ENCODE results near the gene TET3.

- PRO-cap, 3 experiments = peak in 1 of 3 experiments; most common minus-strand start chr2:71469531 (in 1)
- RAMPAGE, long total RNA = no peak
- RRBS, 2 experiments = no CpG with 5 or more reads among the region's 2 CpGs
These were observed 2.9 kb downstream of the DYSF start for GRCh38 chr2:71469388-71469785.

DNA sequence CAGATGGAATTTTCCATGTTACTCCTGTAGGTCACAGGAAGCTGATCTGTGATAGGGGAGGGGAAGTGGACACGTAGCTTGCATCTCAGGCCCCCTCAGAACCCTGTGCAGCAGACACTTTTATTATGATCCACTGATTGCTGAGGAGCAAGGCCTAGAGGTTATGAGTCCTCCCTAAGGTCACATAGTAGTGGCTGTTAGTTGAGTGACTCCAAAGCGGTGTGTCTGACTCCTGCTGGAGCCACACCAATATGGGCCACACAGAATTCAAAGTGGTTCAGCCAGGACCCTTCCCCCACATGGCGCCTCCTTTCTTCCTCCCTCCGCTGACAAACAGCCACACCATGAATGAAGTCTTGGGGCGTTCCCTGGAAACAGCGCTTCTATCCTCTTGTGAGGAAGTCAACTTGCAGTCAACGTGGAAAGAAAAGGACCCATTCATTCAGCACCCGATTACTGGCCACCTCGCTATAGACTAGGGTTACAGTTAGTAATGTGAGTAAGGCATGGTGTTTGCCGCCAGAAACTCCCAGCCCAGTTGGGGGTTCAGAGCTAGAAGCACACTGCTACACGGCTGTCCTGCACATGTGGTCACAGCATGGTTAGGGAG lies 8.5 kb downstream of the DYSF start:
- PRO-cap, 3 experiments = peak in 1 of 3 experiments; most common plus-strand start position 537 of the sequence (in 1)
- RAMPAGE, long total RNA = no peak
- RRBS, 2 experiments = no CpG with 5 or more reads among the region's 11 CpGs

DNA sequence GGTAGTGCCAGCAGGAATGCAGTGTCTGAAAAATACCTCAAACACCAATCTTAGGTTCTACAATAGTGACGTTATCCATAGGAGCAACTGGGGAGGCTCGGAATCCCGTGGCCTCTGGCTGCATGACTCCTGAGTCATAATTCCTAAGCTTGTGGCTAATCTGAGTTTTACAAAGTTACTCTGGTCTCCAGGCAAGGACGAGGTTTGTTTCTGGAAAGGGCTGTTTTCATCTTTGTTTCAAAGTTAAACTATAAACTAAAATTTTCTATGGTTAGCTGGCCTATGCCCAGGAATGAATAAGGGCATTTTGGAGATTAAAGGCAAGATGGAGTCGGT lies 31.9 kb downstream of the DYSF start:
- PRO-cap, 3 experiments = no peak in any of the 3 experiments
- RAMPAGE, long total RNA = no peak
- RRBS, 2 experiments = no CpG with 5 or more reads among the region's 5 CpGs

GRCh38 chr2:72137642-72138153 lies 10.0 kb downstream of the CYP26B1 start:
- PRO-cap, 3 experiments = peak in 2 of 3 experiments; most common minus-strand start chr2:72137937 (in 2)
- RAMPAGE, long total RNA = no peak
- RRBS, 2 experiments = 20 to 28% methylated on average over 2 to 3 of the region's 12 CpGs

GRCh38 chr2:72142574-72143400 lies 4.9 kb downstream of the CYP26B1 start:
- PRO-cap, 3 experiments = peak in 2 of 3 experiments; most common plus-strand start chr2:72143322 (in 2)
- RAMPAGE, long total RNA = no peak
- RRBS, 2 experiments = 5 to 6% methylated on average over 16 of the region's 46 CpGs

GRCh38 chr2:72354712-72355033 lies 207.0 kb upstream of the CYP26B1 start:
- PRO-cap, 3 experiments = no peak in any of the 3 experiments
- RAMPAGE, long total RNA = no peak
- RRBS, 2 experiments = no CpG with 5 or more reads among the region's 1 CpG

DNA sequence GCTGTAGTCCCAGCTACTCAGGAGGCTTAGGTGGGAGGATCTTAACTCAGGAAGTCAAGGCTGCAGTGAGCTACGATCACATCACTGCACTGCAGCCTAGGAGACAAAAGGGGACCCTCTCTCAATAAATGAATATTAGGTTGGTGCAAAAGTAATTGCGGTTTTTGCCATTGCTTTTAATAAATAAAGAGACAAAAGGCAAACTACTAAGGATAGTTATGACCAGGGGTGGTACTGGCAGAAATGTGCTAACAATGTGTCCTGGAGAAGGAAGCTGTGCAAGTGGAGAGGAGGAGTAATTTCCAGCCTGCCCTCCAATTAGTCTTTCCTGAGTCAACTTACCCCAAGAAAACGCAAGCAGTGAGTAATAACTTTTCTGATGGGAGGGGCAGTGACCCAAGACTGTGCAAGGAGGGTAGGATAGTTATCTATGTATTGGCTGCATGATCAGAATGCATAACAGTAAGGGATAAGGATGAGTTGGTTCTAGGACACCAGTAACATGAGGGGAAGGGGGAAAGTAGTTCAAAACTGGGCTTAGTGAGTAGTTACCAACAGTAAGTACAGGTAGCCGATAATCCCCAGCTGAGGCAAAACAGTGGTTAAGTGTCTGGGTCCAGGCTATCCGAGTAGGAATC lies 1.5 kb downstream of the EXOC6B start:
- PRO-cap, 3 experiments = no peak in any of the 3 experiments
- RAMPAGE, long total RNA = no peak
- RRBS, 2 experiments = no CpG with 5 or more reads among the region's 5 CpGs

DNA sequence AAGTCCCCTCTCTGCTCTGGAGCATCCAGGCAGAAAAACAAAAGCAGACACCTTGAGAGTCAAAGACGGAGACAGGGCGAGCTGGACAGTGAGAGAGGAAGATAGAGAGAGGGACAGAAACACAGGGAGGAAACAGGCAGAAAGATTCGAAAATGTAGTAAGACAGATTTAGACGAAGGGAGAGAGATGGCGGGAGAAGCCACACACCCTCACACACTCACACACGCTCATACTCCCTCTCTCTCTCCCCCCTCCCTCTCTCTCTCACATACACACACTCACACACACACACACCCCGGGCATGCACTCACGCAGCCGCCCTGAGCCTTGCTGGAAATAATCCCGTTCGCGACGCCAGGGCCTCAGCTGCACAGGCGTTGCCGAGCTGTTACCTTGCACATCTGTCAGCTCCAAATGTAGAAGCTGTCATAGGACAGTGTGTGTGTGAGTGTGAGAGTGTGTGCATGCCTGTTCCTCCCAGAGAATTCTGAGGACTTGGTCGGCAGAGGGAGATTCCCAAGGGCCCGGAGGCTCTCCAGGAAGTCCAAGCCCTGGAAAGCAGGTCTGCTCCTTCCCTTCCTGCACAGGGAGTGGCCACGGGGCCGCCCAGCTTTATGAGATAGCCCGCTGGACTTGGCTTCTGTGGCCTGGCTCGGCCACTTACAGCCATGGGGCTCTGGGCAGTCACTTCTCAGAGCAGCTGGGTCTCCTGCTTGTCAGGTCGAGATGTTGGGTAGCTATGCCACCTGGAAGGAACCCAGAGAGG lies 8.5 kb downstream of the SPR start:
- PRO-cap, 3 experiments = no peak in any of the 3 experiments
- RAMPAGE, long total RNA = no peak
- RRBS, 2 experiments = no CpG with 5 or more reads among the region's 22 CpGs

DNA sequence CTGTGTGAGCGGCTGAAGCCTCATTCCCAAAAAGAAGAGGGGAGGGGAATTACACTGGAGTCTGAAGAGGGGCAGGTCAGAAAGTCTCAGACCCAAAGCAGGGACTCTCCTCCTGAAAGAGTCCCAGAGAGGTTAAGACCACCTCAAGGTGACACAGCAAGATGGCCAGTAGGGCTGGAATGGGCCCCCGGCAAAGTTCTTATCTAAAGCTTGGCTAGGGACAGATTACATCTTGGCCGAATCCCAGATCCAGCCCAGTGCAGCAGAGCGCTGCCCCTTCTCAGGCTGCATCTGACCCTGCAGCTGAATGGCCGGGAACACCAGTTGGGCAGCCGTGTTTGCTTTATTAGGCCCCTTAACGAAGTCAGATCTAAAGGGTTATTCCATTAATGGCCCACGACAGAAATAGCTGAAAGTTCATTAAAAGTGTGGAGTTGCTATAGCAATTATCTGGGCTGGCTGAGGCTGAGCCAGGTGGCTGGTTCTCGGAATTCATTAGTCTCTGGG lies 68.5 kb downstream of the EMX1 start:
- PRO-cap, 3 experiments = no peak in any of the 3 experiments
- RAMPAGE, long total RNA = no peak
- RRBS, 2 experiments = 9 to 10% methylated on average over 2 of the region's 9 CpGs

DNA sequence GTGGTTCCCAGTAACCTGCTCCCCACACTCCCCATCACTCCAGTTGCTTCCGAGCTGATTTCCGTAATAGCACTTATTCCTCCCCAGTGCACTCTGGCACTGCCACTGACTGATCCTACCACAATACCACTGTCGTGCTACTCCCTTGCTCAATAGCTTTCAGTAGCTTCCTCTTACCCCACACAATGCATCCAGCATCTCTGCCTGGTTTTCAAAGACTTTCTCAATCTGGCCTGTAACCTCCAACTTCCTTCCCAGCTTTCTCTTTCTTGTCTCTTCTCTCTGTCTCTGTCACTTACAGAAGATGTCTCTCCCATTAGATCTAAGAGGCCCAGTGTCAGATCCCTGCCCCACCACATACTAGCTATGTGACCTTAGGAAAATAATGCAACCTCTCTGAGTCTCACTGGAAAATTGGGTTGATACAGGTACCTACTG lies 36.8 kb downstream of the SFXN5 start:
- PRO-cap, 3 experiments = no peak in any of the 3 experiments
- RAMPAGE, long total RNA = no peak
- RRBS, 2 experiments = no CpG with 5 or more reads among the region's 3 CpGs

DNA sequence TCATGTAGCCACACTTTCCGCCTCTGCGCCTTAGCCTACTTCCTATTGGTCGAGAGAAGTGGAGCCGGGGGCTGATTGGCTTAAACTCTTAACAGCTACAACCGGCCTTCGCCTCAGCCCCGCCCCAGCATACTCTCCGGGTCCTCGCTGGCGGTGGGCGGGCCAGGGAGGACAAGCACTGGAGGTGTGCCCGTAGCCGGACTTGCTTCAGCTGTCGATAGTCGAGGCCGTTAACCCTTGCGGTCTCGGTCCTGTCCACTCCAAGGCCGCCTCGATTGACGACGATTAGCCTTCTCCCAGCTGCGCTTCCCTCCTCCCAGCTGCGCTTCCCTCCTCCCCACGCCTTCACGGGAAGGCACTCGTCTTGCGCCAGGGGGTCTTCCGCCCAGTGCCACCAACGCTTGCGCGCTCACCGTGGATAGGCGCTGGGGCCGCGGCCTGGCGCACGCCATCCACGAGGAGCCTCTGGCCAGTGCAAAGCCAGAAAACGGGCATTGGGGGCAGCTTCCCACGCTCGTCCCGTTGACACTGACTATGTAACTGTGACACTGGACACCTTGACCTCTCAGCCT lies 377 bp upstream of the PRADC1 start:
- PRO-cap, 3 experiments = peak in 3 of 3 experiments; most common plus-strand start position 174 of the sequence (in 3)
- RAMPAGE, long total RNA = no peak
- RRBS, 2 experiments = 2 to 3% methylated on average over 8 of the region's 43 CpGs

DNA sequence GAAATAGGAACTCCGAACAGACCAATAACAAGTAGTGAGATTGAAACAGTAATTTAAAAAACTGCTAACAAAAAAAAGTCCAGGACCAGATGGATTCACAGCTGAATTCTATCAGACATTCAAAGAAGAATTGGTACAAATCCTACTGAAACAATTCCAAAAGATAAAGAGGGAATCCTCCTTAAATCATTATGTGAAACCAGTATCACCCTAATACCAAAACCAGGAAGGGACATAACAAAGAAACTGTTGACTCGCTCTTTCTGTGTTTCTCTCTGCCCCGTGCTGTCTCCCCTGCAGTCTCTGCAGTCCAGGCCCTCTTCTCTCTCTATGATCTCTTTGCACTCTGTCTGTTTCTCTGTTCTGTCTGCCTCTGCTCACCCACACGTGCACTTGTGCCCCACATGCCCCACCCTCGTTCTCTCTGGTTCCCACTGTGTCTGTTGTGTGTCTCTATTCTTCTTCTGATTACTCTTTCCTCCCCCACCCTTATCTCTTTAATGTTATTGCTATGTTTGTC lies 54.2 kb downstream of the NAT8 start:
- PRO-cap, 3 experiments = no peak in any of the 3 experiments
- RAMPAGE, long total RNA = no peak
- RRBS, 2 experiments = no CpG with 5 or more reads among the region's 5 CpGs

DNA sequence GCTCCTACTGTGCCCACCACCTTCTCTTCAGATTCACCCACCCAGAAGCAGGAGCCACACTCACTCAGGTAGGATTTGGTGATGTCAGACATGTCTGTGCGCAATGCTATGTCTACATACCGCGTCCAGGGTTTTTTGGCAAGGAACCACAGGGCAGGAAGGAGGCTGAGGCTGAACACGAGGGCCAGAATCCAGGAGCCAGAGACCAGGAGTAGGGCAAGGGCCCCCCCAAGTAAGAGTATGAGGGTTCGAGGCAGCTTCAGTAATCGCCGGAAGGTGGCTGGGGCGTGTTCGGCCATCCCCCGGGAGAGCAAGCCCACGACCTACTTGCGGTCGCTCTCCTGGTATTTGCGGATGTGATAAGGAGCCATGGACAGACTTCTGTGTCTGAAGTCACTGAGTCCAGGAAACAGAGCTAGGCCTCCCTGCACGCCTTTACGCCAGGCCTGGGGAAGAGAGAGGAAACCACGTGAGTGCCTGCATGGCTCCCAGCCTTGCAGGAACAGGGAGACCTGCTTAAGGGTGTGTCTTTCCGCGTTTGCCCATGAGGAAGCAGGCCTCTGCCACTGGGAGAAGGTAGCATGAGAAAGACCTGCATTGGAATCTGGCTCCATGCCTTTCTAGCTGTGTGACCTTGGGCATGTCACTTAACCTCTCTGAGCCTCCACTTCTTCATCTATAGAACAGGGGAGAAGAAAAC lies 36.1 kb downstream of the TPRKB start:
- PRO-cap, 3 experiments = no peak in any of the 3 experiments
- RAMPAGE, long total RNA = no peak
- RRBS, 2 experiments = no CpG with 5 or more reads among the region's 19 CpGs

GRCh38 chr2:73890709-73891089 lies 2.1 kb upstream of the ACTG2 start:
- PRO-cap, 3 experiments = no peak in any of the 3 experiments
- RAMPAGE, long total RNA = no peak
- RRBS, 2 experiments = no CpG with 5 or more reads among the region's 3 CpGs

- PRO-cap, 3 experiments = no peak in any of the 3 experiments
- RAMPAGE, long total RNA = no peak
- RRBS, 2 experiments = no CpG with 5 or more reads among the region's 12 CpGs
These were observed 3.7 kb downstream of the ACTG2 start for GRCh38 chr2:73896270-73897050.

DNA sequence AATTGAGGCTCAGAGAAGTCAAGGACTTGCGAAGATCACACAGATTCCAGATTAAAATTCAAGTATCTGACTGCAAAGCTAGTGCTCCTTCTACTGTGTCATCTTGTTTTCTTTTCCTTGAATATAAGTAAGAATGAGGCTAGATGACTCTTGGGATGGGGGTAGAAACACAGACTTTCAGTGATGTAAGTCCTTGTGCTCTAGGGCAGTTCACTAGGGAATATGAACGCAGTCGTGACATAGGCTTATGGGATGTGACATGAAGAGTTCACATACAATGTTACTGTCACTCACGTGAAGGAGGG lies 6.9 kb upstream of the DGUOK start:
- PRO-cap, 3 experiments = no peak in any of the 3 experiments
- RAMPAGE, long total RNA = no peak
- RRBS, 2 experiments = no CpG with 5 or more reads among the region's 4 CpGs

DNA sequence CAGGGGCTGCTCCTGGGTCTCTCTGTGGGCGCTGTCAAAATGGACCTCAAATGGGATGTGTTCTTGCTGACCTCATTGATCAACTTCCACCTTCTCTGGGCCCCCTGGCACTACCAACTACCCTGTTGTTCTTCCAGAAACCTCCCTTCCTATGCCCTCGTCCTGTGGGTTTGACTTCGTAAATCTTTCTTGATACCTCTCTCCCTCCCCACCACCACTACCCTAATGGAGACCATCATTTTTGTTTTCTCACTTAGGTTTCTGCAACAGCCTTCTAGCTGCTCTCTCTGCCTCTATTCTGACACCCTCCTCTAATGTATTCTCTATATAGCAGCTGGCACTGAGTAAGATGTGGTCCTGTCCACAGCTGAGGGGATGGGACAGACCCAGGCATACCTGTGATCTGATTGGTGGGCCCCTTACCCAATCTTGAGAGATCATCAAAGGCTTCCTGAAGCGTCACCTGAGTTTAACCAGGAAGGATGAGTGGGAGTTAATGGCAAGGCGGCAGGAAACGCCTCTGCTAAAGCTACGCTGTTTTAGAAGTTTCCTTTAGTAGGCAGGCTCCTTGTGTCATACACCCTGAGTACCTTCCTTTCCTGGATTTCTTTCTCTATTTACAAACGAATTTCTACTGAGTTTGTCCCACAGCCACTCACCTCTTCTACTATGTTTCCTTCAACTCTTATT lies 5.8 kb upstream of the TET3 start:
- PRO-cap, 3 experiments = no peak in any of the 3 experiments
- RAMPAGE, long total RNA = no peak
- RRBS, 2 experiments = no CpG with 5 or more reads among the region's 8 CpGs

GRCh38 chr2:73984588-73985353 lies at the start of gene TET3:
TSS of gene TET3 (plus strand) at chr2:73984910.
- PRO-cap, 3 experiments = peak in 3 of 3 experiments; most common plus-strand start chr2:73984929 (in 2); most common minus-strand start chr2:73984639 (in 1)
- RAMPAGE, long total RNA = no peak
- RRBS, 2 experiments = 2 to 3% methylated on average over 82 to 86 of the region's 113 CpGs

DNA sequence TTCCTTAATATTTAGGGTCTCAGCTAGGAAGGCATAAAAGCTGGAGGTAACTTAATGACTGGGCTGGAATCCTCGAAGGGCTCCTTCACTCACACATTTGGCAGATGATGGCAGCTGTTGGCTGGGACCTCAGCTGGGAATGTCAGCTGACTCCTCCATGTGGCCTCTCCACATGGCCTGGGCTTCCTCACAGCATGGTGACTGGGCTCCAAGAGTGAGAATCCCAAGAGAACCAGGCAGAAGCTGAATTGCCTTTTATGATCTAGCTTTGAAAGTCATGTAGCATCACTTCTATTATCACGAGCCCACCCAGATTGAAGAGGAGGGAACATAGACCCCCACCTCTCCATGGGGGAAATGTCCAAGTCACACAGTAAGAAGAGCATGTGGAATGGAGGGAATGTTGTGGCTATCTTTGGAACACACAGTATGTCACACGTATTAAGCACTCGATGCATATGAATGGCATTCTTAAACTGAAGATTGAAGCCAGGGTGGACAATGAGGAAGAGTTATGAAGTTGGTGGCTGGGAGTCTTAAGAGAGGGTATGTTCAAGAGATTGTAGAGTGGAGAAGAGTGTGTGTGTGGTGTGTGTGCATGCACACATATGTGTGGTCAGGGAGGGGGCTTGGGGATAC lies 55.1 kb downstream of the TET3 start:
- PRO-cap, 3 experiments = no peak in any of the 3 experiments
- RAMPAGE, long total RNA = no peak
- RRBS, 2 experiments = no CpG with 5 or more reads among the region's 4 CpGs

GRCh38 chr2:74155514-74156253 lies 8.0 kb upstream of the BOLA3 start:
- PRO-cap, 3 experiments = no peak in any of the 3 experiments
- RAMPAGE, long total RNA = no peak
- RRBS, 2 experiments = no CpG with 5 or more reads among the region's 3 CpGs